M059J (cell line): ENCODE data around the genes CPNE7 and SPATA33.

DNA sequence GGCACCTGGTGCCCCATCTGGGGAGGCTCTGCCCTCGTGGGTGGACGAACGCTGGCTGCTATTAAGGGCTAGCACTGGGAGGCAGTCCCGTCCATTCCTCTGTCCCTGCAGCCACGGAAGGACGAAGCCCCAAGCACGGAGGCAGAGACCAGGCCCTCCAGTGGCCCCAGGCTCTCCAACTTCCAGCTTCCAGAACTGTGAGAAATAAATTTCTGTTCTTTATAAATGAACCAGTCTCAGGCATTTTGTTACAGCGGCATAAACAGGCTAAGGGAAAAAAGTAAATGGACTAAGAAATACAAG is 127.8 kb downstream of the ZNF778 start:
- RAMPAGE, long total RNA: no peak

GRCh38 chr16:89362152-89362735 is 128.1 kb downstream of the ANKRD11 start:
- RAMPAGE, long total RNA: no peak

GRCh38 chr16:89371632-89372127 is 118.7 kb downstream of the ANKRD11 start:
- RAMPAGE, long total RNA: no peak

DNA sequence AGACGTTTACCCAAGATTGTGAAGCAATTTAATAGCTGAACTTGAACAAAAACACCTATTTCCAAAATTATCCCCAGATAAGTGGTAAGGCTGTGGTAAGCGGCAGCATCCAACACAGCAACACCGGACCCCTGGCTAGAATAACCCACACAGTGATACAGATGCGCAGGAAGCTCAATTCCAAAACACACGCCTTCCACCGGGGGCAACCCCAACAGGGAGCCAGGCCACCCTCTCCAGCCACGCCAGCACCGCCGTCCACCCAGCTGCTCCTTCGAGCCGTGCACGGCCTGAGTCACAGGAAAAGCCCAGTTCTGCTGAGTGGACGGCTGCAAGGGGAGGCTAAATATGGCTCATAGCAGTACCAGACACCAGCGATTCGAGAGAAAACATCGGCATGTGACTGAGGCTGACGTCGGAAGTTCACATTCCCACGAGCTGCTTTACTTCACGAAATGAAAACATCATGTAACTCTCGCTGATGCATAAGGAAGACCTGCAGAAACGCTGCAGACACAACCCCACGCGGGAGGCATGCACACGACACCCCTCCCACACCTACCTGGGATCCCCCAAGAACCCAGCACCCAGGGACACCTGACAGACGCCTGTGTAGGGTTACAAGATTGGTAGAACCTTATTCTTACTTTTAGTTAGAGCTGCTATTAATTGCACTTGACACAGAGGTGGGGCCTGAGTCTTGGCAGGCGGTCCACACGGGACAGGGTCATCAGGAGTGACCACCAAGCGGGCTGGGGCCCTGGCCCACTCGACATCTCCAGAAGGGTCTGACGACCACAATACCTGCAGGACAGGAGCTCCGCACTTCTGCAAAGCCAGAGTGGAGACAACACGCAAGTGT is 116.9 kb downstream of the ANKRD11 start:
- RAMPAGE, long total RNA: no peak

DNA sequence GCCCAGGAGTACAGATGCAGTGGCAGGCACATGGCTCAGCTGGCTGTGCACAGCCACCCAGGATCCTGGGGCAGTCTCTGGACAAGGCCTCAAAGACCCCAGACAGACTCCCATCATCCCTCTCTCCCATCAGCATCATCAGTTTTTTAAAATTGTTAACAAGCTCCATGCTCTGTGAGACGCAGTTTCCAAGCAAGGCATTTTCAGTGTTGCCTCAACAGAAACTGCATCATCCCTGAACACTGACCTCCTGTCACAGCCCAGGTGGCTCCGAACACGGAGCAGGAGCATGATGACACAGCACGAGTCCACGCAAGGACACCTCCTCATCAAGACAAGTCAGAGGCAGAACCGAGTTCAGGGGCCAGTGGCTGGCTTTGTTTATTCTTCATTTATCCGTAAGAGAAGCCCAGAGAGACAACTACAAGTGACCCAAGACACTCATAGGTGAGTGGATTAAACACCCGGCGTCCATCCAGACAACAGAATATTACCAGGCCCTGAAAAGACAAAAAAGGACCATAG is 91.4 kb downstream of the ANKRD11 start:
- RAMPAGE, long total RNA: no peak

GRCh38 chr16:89437492-89438604 is 52.5 kb downstream of the ANKRD11 start:
- RAMPAGE, long total RNA: no peak

DNA sequence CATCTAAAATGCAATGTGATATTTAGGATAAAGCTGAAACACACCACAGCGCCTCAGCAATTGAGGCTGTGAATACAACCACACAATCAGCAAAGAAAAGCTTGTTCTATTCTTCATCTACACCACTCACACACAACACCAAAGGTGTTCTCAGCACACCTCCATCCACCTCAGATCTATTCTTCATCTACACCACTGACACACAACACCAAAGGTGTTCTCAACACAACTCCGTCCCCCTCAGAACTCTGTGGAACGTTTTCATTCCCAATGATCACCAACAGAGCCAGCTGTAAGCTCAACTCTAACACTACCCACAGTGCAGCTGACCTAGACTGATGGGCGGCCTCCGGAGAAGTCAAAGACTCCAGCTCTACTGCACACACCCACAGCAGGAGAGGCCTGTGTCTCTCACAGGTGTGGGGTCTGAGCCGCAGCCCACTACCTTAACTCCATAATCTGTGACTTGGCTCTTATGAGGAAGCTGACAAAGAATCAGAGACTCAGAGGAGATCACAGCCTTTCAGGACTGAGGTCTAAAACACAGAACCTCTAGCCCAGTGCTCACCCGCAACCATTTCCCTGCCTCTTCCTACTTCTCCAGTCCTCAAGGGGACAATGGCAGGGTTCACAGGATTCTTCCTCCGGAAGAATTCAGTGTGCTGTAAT is 50.7 kb downstream of the ANKRD11 start:
- RAMPAGE, long total RNA: no peak

- RAMPAGE, long total RNA: no peak
These were observed 23.9 kb downstream of the SPG7 start for GRCh38 chr16:89531806-89532806.

GRCh38 chr16:89575456-89576216 is at the start of gene CPNE7:
Gene CPNE7 (plus strand): TSS chr16:89575758.
- RAMPAGE, long total RNA: no peak

DNA sequence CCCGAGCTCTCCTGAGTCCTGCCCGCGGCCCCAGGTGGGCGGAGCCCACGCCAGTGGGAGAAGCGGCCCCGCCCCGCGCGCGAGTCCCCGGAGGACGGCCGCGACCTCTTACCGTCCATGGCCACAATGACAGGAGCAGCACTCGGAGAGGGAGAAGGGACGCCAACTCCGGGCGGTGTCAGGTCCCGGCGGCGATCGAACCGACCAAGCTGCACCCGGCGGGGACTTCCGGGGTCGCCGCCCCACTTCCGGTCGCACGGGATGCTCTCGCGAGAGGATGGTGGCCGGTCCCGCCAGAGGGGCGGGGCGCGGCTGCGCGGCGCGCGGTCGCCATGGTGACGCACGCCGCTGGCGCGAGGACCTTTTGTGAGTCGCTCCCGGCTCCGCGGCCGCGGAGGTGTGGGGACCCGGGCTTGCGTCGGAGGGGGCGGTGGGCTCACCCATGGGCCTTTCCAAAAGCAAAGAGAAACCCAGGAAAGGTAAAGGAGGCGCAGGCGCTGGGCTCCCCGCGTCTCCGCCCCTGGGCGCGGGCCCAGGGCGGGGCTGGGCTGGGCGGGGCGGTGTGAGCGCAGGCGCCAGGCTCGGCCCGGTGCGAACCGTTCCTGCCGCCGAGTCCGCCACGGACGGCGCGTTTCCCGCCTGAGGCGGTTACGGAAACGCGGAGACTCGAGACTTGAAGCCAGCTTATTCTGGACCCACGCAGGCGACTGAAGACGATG is at the start of gene SPATA33:
Gene SPATA33 (plus strand): TSS at position 367 of the 719 bp plus-strand sequence.
- RAMPAGE, long total RNA: start-site peak on the plus strand centred at position 473 of the sequence, 234 bp wide, 9 and 12 reads in 2 replicates

DNA sequence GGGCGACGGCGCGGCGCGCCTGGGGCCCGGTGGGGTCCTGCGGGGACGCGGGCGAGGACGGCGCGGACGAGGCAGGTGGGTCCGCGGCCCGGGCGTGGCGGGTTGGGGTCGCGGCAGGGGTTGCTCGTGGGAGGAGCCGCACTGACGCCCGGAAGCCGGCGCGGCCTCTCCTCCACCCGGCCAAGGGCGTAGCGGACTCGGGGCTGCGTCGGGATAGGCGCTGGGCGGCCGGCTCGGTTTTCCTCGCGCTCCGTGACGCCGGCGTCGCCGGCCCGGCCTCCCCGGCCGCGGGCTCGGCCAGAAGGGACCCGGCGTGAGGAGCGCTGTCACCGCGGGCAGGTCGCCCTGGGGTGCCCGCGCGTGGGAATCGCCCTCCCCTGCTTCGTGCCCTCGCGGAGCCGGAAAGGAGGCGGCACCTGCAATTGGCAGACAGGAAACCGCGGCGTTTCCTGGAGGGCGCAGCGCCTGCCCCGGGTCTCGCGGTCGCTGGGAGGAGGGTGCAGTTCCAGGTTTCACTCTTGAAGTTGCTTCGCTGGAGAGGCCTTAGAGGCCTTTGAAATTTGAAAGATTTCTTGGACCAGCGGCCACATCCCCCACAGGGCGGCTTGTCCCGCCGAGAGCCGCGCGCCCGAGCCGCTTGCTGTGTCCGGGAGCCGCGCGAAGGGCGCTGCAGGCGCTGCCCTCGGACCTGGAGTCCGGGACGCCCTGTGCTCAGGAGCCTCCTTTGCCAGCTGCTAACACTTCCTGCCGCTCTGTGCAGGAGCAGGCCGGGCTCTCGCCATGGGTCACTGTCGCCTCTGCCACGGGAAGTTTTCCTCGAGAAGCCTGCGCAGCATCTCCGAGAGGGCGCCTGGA is 661 bp downstream of the ZNF276 start:
- RAMPAGE, long total RNA: no peak

DNA sequence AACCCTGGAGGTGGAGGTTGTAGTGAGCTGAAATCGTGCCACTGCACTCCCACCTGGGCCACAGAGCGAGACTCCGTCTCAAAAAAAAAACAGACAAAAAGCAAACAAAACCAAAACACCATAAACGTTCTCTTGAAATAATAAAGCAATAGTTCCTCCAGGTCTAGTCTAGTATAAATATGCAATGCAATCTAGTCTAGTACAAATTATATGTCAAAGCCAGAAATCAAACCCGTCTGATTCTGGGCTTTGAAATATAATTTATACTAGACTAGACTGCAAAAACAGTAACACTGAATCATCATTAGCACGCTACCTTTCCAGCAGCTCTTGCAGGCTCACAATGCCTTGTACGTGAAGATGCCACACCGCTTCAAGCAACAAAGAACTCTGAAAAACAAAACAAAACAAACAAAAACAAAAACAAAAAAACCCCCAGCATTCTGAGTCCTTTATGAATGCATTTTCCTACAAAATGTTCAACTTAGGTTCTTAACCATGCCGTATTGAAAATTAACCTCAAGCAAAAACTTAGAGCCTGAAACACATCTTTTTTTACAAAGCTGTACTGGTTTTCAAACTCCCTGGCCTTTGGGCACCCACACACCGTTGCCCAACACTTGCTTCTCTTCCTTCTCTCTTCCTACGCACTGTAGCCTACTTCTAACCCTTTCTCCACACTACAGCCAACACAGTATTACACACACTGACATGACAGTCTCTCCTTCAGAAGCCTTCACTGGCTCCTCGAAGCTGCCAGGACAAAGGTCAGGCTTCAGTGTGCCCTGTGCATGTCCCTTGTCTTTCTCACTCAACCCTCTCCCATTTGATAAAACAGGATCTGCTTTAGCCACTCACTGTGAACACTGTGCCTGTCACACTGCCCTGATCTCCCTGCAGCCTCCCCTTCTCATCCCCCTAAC is 8.2 kb downstream of the FANCA start:
- RAMPAGE, long total RNA: no peak

DNA sequence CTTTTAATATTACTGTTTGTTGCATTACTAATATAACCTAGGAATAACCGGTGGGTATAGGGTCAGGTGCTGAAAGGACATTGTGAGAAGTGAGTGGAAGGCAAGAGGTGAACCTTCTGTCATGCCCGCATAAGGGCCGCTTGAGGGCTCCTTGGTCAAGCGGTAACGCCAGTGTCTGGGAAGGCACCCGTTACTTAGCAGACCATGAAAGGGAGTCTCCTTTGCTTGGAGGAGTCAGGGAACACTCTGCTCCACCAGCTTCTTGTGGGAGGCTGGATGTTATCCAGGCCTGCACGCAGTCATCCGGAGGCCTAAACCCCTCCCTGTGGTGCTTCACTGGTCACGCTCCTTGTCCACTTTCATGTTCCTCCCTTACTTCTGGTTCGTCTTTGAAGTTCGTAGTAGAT is 2.4 kb upstream of the FANCA start:
- RAMPAGE, long total RNA: no peak

- RAMPAGE, long total RNA: no peak
These were observed 9.4 kb downstream of the SPIRE2 start for GRCh38 chr16:89837459-89838279.

GRCh38 chr16:89883186-89883722 is 9.9 kb downstream of the TCF25 start:
- RAMPAGE, long total RNA: no peak

DNA sequence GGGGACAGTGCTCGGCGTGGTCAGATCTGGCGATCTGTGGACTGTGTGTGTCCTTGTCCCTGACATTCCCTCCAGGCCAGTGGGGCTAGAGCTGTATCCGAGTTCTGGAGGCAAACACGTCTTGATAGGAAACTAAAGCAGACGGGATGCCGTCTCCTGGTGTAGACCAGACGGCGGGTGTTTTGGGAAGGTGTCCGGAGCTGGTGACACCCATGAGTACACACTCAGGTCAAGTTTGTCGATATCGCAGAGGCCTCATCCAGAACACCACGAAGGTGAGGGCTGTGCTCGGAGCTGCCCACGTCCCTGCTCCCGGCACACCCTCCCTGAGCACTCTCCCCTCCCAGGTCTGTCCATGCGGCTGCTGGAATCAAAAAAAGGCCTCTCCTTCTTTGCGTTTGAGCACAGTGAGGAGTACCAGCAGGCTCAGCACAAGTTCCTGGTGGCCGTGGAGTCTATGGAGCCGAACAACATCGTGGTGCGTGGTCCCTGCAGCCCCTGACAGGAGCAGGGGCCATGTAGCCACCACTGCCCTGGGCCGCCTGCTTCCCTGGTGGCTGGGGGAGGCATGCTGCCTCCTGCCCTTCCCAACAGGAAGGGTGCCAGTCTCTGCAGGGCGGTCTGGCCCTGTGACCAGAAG is 20.1 kb downstream of the TCF25 start:
- RAMPAGE, long total RNA: no peak

GRCh38 chr16:89909659-89909937 is 9.1 kb upstream of the MC1R start:
- RAMPAGE, long total RNA: no peak

DNA sequence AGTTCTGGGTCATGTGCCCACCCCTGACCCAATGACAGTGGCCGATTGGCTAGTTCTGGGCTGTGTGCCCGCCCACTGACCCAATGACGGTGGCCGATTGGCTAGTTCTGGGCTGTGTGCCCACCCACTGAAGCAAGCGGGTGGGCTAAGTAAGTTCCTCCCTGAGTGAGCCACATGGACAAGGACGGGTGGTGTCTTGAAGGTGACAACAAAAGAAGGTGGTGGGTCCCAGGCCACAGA is 9.5 kb downstream of the DEF8 start:
- RAMPAGE, long total RNA: no peak

GRCh38 chr16:89972413-89973303 is 24.1 kb downstream of the DEF8 start:
- RAMPAGE, long total RNA: no peak

- RAMPAGE, long total RNA: no peak
These were observed 24.8 kb downstream of the DEF8 start for GRCh38 chr16:89973304-89973850.